Frontal cortex (tissue), 2 donors: ENCODE measurements around a stretch of chr3.

GRCh38 chr3:65928027-65928379 lies 110.7 kb downstream of the MAGI1 start:
- RAMPAGE, long total RNA: no peak

GRCh38 chr3:65952986-65954264 lies 85.3 kb downstream of the MAGI1 start:
- RAMPAGE, long total RNA: no peak

GRCh38 chr3:65964161-65965322 lies 74.2 kb downstream of the MAGI1 start:
- RAMPAGE, long total RNA: no peak

DNA sequence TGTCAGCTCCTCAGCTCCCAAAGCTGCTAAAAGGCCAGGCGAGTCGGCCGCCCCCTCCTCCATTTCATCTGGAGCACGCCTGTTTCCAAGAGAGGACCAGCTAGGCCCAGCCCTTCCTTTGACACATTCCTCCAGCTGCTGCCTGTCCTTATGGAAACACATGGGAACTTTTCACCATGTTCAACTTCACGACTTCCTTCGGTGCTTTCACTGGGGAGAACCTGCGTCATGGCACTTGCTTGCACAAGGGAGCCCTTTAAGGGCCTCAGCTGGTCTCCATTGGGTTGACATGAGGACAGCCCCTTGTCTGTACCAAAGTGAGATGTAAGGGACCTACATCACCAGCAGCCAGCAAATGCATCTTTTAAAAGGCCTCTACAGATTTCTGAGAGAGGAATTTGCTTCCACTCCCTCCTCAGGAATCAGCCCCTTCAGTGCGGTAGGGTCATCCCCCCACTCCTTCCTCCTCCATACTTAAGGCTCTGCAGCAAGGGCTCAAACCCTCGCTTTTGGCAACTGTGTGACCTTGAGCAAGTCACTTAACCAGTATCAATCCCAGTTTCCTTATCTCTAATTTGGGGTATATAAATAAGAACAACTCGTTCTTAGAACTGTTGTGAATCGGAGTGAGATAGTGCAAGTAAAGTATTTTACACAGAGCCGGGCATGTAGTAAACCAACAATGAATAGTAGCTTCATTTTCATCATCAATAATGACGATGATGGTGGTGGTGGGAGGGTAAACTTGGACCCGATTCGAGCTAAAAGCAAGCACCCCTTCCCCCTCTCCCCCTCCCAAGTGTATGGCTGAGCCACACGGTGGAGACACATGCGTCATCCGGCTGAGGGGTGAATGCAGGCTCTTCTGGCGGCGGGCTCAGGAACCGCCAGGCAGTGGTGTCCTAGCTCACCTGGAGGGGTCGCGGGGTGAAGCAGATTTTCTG lies 1.8 kb downstream of the MAGI1 start:
- RAMPAGE, long total RNA: no peak

- RAMPAGE, long total RNA: no peak
Measured at GRCh38 chr3:66182325-66182621, 38.5 kb upstream of the SLC25A26 start.

GRCh38 chr3:66428670-66429250 lies 72.1 kb downstream of the LRIG1 start:
- RAMPAGE, long total RNA: no peak

- RAMPAGE, long total RNA: no peak
Measured at GRCh38 chr3:66431335-66432167, 69.3 kb downstream of the LRIG1 start.

- RAMPAGE, long total RNA: no peak
Measured at GRCh38 chr3:66461930-66462815, 38.6 kb downstream of the LRIG1 start.

GRCh38 chr3:66479018-66479535 lies 21.7 kb downstream of the LRIG1 start:
- RAMPAGE, long total RNA: no peak

- RAMPAGE, long total RNA: no peak
Measured at GRCh38 chr3:66485248-66485523, 15.6 kb downstream of the LRIG1 start.

DNA sequence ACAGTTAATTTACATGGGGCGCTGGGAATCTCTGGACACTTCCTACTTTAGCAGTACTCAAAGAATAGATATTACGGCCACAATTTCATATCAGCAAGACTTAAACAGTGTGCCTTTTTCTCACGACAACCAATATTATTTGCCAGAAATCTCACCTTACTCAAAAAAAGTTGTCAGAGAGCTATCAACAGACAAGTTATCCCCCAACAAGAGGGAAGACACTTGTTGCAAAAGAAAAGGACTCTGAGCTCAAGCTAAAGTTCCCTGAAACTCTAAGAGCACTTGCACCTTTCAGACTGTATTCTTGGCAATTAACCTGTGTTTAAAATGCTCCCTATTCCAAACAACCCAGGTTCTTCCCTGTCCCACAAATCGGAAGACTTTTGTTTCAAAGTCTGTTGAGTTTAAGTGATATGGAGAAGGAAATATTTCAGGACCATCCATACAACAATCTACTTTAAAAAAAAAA lies 4.5 kb downstream of the LRIG1 start:
- RAMPAGE, long total RNA: no peak

GRCh38 chr3:66498072-66499241 lies 2.4 kb downstream of the LRIG1 start:
- RAMPAGE, long total RNA: no peak

- RAMPAGE, long total RNA: no peak
Measured at GRCh38 chr3:67017041-67017775, 19.1 kb downstream of the KBTBD8 start.

DNA sequence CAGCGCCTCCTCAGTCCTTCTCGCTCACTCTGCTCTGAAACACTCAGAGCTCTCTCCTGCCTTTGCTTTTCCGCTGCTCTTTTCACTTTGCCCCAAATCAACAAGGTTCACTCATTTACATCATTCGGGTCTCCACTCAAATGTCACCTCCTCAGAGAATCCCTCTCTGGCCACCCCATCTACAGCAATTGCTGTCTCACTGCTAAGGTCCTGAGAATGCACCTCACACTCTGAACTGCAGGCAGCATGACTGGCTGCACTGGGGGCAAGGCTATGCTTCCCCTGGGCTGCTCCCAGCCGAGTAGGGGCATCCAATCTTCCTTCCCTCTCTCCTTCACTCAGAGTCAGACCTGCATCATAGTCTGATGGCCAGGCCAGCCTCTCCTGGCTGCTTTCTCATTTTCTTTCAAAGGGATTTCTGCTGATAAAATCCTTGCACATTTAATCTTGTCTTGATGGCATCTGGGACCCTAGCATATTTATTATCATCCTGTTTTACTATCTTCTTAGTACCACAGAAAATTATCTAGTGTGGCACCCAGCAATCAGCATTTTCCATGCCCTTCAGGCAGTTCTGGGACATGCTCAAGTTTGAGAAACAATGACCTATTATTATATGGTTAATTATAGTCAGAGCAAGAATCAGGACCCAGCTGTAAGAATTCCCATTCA lies 189.0 kb downstream of the SUCLG2 start:
- RAMPAGE, long total RNA: no peak

GRCh38 chr3:67536324-67536897 lies 118.0 kb downstream of the SUCLG2 start:
- RAMPAGE, long total RNA: no peak

- RAMPAGE, long total RNA: no peak
Measured at GRCh38 chr3:68081575-68082008, 77.5 kb downstream of the TAFA1 start.

DNA sequence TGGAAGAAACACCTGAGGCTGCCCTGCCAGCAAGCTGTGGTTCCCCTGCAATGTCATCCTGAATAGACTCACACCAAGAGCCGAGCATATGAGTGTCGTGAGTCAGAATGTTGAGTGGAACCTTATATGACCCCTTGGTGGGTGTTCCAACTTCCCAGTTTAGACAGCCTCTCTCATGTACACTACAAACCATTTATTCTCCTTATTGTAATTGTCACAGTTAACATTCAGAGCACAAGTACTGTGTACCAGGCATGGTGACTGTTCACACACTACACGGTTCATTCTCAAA lies 16.8 kb downstream of the EOGT start:
- RAMPAGE, long total RNA: no peak

- RAMPAGE, long total RNA: no peak
Measured at GRCh38 chr3:69011852-69012452, 1.5 kb downstream of the EOGT start.

- RAMPAGE, long total RNA: no peak
Measured at GRCh38 chr3:69052825-69053363, 761 bp upstream of the TMF1 start.

GRCh38 chr3:69116820-69117498 lies 5.4 kb downstream of the LMOD3 start:
- RAMPAGE, long total RNA: no peak